ENCODE results near the genes CD58, TTF2 and VTCN1.

- RRBS, result no CpG with 5 or more reads among the region's 7 CpGs
Measured at GRCh38 chr1:116399404-116400511, 26.7 kb downstream of the ATP1A1 start.

- RRBS, result no CpG with 5 or more reads among the region's 4 CpGs
Measured at GRCh38 chr1:116432328-116432670, 59.3 kb downstream of the ATP1A1 start.

DNA sequence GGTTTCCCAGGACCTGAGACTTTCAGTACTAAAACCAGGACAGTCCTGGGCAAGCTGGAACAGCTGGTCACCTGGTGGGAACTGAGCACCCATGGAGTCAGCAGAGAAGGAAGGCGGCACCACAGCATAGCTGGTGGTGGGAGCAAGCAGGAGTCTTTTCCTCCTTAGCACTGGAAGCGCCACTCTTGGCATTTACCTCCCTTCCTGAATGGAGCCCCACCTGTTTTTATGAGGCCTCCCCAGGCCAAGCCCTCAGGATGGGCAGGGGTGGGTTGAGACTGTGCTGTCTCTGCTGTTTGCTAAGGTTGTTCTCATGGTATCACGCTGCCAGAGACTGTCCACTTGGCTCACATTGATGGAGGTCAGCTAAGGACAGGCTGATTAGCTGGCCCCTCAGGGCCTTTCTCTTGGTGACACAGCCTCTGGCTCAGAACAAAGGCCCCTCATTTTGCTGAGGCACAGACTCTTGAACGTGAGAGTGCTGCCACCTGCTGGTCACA lies 85.8 kb downstream of the CD58 start:
- RRBS, result no CpG with 5 or more reads among the region's 4 CpGs

DNA sequence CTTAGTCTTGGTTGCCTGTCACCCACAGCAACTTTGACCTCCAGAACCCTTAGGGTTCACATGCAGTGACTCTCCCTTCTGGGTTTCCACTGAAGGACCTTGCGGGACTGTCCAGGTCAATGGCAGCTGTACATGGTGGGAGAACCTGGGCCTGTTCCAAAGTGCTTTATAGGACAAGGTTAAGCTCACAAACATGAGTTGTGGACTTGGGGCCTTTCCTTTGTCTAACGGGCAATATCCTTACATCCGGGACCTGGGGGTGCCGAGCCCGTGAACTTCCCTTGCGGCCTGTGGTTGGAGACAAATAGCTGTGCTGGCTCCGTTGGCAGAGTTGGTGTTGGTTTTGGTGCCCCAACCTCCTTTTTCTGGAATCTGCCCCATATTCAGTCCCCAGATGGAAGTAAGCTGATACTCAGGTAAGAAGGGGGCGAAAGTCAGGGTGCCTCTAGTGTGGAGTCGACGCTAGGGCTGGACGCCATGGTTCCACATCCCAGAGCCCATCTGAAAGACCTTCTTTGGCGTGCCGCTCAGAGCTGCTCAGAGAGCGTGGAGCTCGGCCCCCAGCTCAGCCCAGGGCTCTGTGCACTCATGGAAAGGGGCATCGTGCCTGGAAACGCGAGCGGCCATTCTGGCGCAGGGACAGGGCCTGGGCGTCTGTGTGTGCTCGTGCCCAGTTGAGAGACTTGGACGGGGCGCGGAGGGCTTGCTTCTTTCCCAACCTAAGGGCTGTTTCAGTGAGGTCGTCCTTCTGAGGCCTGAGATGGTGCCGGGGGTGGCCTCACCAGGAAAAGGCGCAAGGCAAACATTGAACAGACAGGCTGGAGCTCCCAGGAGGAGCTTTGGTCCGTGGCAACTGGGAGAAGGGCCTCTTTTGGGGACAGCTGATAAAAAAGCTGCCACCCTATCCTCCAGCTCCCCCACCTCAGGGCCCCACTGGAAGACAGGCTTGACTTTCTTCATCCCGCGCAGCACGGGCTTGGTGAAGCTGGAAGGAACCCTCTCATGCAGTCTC lies 77.4 kb downstream of the CD58 start:
- RRBS, result no CpG with 5 or more reads among the region's 32 CpGs

DNA sequence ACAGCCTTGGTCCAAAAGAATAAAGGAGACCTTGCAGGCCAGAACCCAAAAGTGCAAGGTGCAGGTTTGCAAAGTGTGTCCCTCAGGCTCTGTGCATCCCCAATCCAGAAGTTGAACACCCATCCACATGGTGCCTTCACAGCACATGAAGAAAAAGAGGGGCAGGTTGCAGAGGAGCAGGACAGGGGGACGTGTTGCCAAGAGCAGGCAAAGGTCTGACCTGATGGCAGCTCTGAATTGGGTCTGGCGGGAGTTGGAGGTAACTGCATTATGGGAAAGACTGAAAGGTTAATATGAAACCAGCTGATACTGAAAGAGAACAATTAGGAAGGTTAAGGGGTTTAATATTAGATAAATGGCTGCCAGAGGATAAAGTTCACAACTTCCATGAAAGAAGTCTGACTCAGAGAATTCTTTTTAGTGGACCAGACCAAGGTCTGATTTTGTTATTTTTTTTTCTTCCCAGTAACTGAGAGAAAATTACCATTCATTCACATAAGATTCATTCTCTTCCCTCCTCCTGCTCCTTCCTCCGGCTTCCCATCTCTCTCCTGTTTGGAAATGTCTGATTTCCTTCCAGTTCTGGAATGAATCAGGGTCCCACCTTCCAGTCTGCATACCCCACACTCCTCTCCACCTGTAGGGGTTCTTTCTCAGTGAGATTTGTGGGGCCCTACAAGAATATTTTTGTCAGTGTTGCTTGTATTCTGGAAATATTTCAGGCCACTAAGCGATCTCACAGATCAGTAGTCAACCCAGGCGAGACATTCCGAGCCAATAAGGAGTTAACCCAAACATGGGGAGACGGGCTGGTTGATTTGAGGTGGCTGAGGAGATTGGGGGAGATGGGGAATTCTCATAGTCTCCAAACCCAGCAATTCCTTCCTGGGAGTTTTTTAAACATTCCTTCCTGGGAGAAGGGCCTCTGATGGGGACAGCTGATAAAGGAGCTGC lies 75.9 kb downstream of the CD58 start:
- RRBS, result no CpG with 5 or more reads among the region's 7 CpGs

GRCh38 chr1:116570222-116571351 lies at the start of gene CD58:
Gene CD58 (minus strand): TSS chr1:116571026.
- RRBS, result 2% methylated on average over 52 of the region's 101 CpGs

DNA sequence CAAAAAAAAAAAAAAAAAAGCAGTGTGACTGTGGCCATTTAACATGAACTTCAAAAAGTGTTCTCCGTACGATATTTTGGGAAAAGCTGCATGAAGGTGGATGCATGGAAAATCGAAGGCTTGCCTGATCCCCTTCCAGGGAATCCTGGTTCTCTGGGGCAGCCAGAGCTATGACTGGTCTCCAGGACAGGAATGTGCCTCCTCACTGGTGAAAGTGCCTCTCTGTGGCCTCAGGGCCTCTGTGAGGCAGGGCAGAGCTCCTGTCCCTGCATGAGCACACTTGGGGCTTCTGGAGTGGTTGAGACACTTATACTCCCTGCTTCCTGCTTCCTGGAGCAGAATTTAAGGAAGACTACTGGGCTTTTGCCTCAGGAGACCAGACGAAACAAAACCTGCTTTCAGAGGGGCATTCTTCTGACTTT lies 29.1 kb upstream of the IGSF3 start:
- RRBS, result no CpG with 5 or more reads among the region's 4 CpGs

- RRBS, result no CpG with 5 or more reads among the region's 7 CpGs
Measured at GRCh38 chr1:116755231-116755651, 1.0 kb downstream of the CD2 start.

GRCh38 chr1:116800143-116800604 lies 45.9 kb downstream of the CD2 start:
- RRBS, result no CpG with 5 or more reads among the region's 3 CpGs

DNA sequence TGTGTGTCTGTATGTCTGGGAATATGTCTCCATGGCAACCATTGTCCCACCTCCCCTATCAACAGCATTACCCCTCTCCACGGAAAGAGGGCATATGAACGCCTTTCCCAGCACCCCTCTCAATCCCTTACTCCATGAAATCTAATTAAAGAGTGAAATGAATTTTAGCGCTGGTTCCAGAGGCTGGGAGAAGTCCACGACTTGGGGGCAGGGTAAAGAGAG lies 31.5 kb upstream of the PTGFRN start:
- RRBS, result no CpG with 5 or more reads among the region's 4 CpGs

DNA sequence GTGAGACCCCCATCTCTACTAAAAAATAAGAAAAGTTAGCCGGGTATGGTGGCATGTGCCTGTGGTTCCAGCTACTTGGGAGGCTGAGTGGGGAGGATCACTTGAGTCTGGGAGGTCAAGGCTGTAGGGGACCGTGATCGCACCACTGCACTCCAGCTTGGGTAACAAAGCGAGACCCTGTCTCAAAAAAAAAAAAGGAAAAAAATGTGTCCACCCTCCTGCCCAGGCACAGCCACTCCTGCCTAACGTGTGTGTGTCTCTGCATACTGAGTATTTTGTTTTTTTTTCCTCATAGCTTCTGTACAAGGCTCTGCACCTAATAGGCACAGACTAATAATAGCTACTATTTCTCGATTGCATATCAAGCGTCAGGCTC lies 4.8 kb downstream of the PTGFRN start:
- RRBS, result no CpG with 5 or more reads among the region's 7 CpGs

- RRBS, result under 1% methylated on average over 12 of the region's 36 CpGs
Measured at GRCh38 chr1:117060223-117060963, at the start of gene TTF2. Gene TTF2 (plus strand): TSS chr1:117060326.

- RRBS, result no CpG with 5 or more reads among the region's 1 CpG
Measured at GRCh38 chr1:117074846-117075291, 14.7 kb downstream of the TTF2 start.

DNA sequence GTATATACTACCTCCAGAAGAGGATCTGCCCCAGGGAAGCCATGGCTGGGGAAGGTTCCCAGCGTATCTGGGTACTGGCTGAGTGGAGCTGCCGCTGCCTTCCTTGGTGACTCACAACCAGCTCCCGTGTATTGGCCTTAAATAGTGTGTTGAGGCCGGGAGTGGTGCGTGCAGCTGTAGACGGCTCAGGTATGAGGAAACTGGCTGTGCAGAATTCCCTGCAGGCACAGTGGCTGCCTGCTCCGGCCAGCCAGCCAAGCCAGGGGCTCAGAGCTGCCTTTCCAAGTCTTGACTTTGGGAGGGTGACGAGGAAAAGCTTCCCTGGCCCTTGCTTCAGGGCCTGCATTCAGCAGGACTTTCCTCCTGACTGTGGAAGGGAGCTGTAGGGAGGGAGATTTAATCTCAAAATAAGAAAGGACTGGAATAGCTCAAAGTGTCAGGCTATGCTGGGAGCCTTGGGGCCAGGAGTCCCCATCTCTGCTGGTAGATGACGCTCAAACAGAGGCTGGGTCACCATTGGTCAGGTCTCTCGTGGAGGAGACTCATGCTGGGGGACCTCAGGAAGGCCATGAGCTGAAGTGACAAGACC lies at the start of gene VTCN1:
VTCN1 (minus strand) TSS at position 115 of the 589 bp plus-strand sequence.
- RRBS, result 9% methylated on average over 4 of the region's 10 CpGs

DNA sequence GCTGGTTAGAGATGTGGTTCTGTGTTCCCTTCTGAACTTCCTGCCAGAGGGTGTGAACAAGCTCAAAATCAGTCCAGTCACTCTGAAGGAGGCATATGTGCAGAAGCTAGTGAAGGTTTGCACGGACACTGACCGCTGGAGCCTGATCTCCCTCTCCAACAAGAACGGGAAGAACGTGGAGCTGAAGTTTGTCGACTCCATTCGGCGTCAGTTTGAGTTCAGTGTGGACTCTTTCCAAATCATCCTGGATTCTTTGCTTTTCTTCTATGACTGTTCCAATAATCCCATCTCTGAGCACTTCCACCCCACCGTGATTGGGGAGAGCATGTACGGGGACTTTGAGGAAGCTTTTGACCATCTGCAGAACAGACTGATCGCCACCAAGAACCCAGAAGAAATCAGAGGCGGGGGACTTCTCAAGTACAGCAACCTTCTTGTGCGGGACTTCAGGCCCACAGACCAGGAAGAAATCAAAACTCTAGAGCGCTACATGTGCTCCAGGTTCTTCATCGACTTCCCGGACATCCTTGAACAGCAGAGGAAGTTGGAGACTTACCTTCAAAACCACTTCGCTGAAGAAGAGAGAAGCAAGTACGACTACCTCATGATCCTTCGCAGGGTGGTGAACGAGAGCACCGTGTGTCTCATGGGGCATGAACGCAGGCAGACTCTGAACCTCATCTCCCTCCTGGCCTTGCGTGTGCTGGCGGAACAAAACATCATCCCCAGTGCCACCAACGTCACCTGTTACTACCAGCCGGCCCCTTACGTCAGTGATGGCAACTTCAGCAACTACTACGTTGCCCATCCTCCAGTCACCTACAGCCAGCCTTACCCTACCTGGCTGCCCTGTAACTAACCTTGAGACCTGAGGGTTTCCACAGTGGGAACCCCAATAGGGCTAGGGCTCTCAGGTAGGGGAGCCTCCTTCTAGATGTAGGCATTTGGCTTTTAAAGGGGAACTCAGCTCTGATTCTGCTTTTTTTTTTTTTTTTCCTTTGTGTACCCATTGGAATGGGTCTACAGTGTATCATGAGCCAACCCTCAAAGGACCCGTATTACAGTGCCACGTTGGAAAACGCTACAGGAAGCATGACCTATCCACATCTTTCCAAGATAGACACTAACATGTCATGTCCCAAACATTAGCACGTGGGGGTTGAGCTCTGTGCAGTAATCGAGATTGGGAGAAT lies 17.7 kb downstream of the TENT5C start:
- RRBS, result no CpG with 5 or more reads among the region's 32 CpGs

GRCh38 chr1:117660811-117661571 lies 55.1 kb downstream of the TENT5C start:
- RRBS, result no CpG with 5 or more reads among the region's 8 CpGs

- RRBS, result no CpG with 5 or more reads among the region's 3 CpGs
Measured at GRCh38 chr1:117671907-117672192, 66.0 kb downstream of the TENT5C start.

DNA sequence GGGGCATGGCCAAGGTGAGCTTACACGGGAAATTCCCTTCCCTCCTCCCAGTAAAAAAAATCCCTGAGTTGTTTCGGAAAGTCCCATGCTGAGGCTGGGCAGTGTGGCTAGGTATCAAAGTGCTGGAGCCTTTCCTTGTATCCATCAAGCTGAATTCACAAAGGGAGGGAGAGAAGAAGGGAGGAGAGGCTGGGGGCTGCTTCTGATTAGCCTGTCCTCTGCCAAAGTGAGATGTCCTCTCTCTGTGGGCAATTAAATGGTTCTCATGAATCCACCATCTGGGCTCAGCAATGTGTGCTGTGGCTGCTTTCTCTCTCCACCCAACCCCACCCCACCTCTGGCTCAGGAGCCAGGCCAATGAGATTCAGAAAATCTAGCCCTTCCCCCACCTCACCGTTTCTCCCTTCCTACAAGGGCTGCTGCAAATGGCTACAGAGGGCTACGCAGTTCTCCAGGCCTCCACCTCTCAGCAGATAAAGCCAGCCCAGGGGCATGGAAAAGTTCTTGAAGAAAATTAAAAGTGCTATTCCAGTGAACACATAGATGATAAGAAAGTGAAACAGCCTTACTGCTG lies 154.6 kb downstream of the TENT5C start:
- RRBS, result no CpG with 5 or more reads among the region's 4 CpGs

GRCh38 chr1:118984246-118985117 lies 3.7 kb downstream of the TBX15 start:
- RRBS, result 94% methylated on average over 17 of the region's 52 CpGs

- RRBS, result 94% methylated on average over 30 of the region's 45 CpGs
Measured at GRCh38 chr1:119000241-119001073, 12.3 kb upstream of the TBX15 start.

All from Ishikawa (cell line).